Hair follicle dermal papilla cell (primary cell): ENCODE data around the genes TTC39B, SNAPC3 and CCDC171.

DNA sequence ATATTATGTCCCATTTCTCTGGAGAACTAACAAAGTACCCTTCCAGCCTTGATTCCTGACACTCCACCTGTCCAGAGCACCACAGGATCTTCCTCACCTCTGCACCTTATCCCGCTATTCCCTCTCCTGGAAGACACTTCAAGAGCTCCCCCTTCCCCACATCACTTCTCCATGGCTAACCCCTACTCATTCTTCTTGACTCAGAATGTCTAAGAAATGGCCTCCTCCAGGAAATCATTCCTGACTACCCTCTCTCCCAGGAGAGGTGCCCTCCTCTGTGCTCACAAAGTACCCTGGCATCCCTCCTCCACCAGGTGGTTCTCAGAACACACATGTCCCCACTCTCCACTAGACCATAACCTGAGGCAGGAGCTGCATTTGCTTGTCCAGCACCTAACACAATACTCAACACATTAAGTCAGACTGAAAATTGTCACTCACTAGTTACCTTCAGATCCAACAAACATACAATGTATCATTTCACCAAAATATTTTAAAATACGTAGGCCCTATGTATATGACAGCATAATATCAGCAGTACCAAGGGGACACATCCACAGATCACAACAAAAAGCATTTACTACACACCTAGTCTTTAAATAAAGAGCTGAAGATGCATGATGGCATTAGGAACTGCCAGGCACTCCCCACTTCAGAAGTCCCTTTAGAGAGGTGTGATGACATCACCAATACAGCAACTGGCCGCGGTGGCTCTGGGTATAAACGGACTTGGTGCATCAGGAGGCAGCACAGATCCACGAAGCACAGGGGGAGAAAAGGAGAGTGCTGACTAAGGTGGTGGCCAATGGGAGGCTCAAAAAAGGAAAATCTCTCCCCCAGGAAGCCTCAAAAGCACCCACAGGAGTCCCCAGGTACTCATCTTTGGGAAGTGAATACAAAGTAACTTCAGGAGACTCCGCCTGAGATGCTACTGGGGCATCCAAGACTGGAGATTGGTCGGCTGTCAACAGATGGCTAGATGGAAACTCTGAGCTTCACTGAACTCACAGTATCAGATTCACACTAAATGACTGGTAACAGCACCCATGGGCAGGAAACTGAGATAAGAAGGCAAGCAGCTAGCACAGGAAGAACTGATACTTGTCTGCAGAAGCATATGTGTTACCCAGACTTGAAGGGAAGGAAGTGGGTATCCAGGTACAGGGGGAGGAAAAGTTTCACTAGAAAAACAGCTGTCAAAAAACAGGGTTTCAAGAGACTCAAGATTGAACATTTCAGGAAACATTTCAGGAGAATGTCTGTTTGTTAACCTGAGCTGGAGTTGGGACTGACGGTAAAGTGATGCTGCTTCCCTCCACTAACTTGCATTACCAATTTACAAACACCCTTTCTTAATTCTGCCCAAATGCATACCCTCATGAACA lies 7.8 kb downstream of the TTC39B start:
- CAGE, long polyA plus RNA, result no peak

DNA sequence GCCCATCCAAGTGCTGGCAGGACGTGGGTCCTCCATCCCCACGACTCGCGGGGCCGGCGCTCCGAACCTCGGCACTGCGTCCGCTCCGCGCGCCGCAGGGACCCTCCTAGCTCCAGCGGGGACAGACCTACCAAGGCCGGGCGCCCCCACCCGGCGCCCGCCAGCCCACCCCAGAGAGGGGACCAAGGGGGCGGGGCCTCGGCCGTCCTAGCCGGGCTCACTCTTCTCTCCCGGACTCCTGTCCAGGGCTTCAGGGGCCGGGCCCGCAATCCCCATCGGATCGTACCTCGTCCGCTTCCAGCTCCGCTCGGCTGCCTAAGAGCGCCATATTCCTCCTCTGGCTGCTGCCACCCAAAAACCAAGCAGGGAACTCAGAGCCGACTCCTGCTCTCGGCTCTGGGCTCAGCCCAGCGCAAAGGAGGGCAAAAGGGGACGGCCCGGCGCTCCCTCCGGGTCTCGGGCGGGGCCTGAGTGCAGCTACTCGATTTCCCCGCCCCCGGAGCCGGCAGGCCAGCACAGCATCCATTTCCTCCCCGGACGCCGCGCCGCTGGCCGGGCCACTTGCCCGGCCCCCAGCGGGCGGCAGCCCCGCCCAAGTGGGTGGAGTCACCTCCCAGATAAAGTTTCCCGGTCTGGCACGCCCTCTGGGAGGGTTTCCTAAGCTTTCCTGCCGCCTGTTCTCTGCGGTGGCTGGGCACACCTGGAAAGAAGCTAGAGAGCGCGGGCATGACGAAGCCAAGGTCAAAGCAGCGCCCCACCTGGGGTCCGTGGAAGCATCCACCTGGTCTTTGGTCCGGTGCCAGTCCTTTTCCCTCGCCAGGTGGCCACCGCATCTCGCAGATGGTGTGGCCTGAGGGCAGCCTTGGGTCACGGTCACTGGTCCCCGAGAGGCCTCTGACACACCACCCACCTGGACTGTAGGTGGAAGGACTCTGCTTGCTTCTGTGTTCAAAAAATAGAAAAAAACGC lies at the start of gene TTC39B:
TSS of gene TTC39B (minus strand) at position 419 of the 969 bp plus-strand sequence.
- CAGE, long polyA plus RNA, result no peak

DNA sequence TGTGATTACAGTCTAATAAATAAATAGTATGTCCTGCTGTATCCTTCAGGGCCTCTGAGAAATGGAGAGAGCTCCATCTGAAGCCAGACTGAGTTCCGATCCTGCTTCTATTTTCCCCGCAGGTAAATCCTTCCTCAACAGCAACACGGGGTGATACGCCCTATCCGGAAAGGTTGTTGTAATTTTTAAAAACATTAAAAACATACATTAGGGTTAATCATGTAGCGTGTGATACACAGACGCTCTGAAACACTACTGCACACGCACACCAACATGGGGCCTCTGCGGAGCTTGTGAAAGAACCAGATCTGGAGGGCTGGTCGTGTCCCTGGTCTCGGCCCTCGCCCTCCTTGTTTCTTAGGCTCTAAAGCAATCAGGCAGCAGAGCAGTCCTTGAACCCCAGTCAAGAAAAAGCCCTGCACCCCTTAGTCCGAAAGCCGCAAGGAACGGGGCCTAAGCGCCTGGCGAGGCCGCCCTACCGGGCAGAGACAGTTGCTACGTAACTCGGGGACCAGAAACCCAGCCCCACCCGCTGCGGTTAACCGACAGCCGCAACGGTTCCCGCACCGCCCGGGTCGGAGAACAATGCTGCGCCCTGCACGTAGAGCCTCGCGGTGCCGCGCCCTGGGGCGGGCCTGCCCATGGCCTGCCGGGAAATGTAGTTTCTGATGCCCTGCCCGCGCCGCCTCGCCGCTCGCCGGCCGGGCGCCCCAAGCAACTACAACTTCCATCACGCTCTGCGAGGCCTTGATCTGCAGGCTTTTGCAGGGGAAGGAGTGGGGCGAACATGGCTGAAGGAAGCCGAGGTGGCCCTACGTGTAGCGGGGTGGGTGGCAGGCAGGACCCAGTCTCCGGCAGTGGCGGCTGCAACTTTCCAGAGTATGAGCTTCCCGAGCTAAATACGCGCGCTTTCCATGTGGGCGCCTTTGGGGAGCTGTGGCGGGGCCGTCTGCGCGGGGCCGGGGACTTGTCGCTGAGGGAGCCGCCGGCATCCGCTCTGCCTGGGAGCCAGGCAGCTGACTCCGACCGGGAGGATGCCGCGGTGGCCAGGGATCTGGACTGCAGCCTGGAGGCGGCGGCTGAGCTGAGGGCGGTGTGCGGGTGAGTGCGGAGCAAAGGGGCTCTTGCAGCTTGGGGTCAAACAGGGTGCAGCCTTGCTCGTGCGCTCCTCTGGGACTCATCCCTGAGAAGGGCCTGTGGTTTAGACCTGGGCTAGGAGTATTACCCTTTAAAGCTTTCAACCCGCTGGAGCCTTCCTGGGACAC lies at the start of gene SNAPC3:
TSS of gene SNAPC3 (plus strand) at position 784 of the 1,265 bp plus-strand sequence.
- CAGE, long polyA plus RNA, result no peak

DNA sequence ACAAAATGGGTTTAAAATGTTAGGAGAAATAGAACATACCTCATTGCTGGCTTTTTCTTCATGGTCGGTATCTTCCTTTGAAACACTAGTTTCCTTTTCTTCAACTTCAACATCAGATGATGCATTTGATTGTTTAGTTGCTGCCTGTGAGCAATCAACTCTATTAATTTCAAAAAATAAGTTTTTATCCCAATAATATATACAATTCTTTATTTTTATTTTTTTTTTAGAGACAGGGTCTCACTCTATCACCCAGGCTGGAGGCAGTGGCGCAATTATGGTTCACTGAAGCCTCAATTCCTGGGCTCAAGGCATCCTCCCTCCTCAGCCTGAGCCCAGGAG lies 24.0 kb downstream of the PSIP1 start:
- CAGE, long polyA plus RNA, result no peak

- CAGE, long polyA plus RNA, result no peak
Observed at GRCh38 chr9:15489849-15490194, 20.9 kb downstream of the PSIP1 start.

GRCh38 chr9:15552693-15553856 lies at the start of gene CCDC171:
CCDC171 (plus strand) TSS chr9:15553043.
- CAGE, long polyA plus RNA, result no peak

DNA sequence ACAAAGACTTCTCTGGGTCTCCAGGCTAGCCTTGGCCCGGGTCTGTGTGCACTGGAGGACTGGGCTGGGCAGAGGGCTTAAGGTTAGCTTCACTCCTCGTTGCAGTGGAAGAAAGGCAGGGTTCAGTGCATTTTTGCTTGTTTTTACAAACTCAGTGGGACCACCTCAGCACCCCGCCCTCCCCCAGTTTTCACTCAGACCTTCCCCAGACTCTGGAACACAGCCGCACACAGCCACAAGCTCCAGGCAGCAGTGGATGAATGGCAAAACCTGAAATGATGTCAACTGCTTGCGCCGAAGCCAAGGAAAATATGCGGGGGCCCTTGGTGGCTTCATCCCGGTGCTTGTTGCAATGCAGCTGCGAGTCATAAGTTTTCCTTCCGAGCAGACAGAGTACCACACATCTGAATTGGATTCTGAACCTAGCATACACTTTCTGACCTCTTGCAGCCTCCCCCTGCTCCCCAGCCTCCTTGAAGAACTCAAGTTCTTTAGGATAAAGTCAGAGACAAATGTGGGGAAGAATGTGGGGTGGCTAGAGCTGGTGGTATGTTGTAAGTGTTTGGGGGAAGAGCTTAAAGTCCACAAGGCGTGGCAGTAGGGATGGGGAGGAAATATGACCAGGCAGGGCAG lies 586.1 kb downstream of the CCDC171 start:
- CAGE, long polyA plus RNA, result no peak

DNA sequence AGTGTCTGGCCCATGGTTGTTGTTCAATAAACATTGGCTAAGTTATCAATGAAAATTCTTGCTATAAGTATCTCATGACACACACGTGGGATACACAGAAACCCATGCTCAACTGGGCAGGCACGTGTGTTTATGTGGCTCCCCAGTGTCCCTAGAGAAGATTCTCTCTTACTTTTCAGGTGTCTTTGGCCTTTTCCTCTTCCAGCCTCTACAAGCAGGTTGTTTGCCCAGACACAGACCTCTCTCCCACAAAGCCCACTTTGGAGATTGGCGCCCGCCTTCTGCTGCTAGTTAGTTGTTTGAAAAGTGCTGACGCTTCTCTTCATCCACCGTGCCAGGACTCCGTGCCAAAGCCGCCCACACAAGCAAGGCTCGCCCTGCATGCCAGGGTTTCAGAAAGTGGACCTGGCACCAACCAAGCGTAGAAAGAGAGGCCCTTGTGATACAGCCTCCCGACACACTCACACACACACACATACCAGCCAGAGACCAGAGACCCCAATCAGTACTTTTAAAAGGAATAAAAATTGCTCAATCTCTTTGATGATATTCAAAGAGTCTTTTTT lies 594.3 kb downstream of the BNC2 start:
- CAGE, long polyA plus RNA, result no peak

DNA sequence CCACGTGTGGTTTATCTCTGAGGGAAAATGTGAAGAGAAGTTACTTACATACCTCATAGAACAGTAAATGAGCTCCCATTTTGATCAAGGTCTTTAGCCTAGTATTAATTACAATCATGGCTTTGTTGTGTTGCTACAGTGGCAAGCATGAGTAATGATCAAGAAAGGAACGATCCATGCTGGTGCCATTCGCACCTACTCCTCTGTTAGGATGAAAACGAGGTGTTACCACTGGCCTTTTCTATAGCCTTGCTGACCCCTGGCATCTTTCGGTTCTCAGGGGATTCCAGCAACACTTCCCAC lies 456.8 kb downstream of the BNC2 start:
- CAGE, long polyA plus RNA, result no peak

DNA sequence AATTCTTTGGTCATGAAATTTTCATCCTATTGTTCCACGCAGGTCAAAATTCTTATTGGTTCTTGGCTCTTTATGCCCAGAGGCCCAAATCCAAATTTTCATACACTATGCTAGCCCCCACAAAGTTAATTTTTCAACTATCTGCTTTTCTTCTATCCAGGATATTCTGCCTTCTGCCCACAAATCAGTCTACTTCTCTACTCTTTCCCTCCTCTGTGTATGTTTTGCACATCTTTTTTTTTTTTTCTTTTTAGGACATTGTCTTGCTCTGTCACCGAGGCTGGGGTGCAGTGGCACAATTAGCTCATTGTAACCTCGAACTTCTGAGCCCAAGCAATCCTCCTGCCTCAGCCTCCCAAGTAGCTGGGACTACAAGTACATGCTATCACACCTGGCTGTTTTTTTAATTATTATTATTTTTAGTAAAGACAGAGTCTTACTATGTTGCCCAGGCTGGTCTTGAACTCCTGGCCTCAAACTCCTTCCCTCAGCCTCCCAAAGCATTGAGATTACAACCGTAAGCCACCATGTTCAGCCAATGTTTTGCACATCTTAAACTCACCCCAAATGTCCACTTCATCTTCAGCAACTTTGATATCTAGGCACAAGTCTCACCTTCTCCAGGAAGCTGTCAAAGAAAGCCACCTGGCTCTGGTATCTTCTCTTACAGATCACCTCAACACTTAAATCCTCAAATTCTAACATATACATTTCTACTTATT lies 361.7 kb downstream of the BNC2 start:
- CAGE, long polyA plus RNA, result no peak

DNA sequence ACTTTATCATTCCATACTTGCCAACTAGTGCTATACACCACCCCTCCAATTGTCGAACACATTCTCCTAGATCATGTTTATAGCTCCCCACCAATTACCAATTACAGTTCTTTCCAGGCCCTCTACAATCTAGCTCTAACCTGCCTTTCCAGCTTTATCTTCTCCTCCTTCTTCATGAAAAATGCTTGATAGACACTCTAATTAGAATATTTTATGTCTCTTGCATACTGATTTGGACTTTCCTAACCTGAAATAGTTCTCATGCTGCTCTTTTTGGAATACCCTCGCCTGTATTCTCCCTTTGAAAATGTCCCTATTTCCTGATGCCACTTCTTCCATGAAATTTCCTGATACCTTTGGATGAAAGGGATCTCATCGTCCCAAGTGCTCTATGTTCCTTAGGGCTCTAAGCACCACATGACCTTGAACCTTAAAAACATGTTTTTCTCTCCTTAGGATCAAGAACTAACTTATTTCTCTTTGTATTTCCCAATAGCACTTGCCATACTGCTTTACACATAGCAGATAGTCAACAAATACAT lies 174.3 kb downstream of the BNC2 start:
- CAGE, long polyA plus RNA, result no peak

DNA sequence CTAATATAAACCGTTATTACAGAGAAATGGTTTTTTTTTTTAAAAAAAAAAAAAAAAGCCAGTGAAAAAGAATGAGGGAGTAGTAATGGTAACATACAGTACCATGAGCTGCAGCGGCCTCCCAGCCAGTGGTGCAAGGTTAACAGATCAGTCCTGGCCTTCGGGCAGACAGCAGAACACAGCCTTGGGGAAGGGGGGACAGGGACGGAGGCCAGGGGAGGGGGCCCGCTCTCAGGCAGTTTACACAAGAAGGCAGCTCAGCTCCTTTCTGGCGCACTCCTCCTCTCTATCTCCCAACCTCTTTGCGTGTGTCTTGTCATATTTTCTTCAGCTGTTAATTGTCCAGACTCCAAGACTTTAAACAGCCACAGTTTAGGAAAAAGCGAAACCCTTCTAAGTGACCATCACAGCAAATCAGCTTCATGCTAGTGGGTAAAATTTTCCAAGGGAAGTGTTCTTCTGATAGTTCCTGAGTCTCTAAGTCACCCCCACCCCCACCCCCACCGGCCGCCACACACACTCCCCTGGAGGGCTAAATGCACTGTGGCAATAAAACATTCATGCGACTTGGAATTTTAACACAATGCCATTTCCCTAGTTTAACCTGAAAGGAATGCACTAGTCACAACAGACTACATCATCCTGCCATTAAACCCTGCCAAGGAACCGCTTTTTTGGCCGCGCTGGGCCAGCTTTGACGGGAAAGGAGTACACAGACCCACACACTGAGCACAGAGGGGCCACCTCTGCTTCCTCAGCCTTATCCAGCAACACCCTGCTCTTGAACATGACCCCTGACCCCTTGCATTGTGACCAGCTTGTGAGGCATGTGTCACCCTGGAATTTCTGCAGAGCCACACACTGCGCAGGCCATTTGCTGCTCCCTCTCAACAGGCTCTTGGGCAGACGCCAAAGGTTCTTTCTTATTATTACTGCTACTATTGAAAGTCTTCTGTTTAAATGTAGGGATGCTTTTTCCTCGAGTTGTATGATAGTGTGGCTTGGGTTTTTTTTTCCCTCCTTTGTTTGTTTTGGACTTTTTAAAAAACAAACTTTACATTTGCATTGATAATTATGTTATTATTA lies 165.5 kb downstream of the BNC2 start:
- CAGE, long polyA plus RNA, result no peak

DNA sequence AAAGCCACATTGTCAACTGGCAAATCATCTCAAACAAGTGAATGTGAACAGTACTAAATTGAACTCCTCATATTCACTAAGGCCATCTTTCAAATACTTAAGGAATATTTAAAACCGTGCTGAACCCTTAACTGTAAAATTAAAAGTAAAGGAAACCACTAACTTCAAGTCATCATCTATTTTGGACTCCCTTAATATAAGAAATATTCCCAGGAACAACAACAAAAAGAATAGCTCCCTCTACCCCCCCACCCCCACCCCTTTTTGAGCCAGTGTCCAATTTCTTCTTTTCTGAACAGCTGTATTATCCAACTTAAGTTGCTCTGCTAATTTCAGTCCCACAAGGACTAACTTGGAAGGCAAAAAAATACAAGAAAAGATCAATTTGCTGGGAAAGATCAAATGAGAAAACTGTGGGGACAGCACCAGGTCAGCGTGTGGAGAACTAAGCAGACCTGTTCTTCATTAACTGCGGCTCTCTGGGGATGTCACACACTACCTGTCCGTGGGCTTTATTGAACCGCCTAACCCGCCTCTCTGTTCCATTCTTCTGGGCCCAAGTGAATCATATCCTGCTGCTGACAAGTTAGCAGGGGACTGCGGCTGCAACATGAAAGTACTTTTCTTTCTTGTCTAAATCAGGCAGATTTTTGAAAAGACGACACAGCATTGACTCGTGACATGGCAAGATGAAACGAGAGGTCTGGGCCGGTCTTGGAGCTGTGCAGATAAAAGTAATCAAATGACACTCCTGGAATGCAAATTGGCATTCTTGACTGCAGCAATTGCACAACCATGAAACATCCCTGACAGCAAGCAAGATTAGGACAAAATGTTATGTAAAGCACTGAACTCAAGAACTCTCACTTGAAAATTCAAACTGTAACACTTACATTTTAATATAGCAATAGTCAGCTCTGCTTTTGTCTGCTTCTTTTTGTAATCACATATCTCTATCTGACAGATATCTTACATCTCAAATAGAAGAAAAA lies 2.7 kb downstream of the BNC2 start:
- CAGE, long polyA plus RNA, result no peak

GRCh38 chr9:17017883-17019158 lies 116.5 kb upstream of the CNTLN start:
- CAGE, long polyA plus RNA, result no peak

- CAGE, long polyA plus RNA, result no peak
Observed at GRCh38 chr9:17268926-17269343, 134.1 kb downstream of the CNTLN start.

DNA sequence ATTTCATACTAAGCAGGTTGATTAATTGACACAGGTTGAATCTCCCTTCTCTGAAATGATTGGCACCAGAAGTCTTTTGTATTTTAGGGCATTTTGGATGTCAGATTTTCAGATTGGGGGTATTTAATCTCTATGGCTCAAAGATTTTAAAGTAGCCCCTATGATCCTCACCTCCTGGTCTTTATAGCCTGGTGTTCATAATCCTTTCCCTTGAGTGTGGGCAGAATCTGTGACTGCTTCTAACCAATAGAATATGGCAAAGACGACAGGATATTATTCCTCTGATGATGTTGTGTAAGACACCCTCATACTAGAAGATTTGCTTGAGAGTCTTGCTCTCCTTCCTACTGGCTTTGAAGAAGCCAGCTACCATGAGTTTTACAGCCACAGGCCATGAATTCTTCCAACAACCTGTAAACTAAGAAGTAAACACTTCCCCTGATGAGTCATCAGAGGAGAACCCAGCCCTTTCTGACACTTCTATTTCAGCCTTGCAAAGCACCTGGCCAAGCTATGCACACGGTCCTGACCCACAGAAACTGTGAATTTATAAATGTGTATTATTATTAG lies 288.9 kb upstream of the ADAMTSL1 start:
- CAGE, long polyA plus RNA, result no peak

DNA sequence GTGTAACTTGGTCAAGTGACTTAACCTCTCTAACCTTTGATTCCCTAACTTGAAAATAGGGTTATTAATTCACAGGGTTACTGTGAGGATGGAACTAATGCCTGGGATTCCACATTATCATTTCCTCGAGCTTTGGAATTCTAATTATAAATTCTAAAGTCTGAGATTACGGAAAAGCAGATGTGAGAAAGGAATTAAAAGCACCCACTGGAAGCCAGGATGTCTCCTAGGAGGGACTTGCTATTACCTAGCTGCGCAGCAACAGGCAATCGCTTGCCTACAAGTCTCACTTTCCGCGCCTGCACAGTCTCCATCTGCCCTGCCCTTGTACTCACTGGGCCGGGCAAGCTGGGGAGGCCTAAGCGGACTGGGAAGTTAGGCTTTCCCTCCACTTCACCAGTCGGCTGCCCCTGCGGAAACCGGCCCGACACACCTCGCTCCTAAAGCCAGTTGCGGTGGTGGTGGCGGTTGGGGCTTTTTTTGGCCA lies 501 bp upstream of the RRAGA start:
- CAGE, long polyA plus RNA, result no peak

DNA sequence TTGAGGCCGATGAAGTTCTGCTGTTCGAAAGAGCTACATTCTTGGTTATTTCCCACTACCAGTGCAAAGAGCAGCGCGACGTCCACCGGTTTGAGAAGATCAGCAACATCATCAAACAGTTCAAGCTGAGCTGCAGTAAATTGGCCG lies 898 bp downstream of the RRAGA start:
- CAGE, long polyA plus RNA, result no peak

DNA sequence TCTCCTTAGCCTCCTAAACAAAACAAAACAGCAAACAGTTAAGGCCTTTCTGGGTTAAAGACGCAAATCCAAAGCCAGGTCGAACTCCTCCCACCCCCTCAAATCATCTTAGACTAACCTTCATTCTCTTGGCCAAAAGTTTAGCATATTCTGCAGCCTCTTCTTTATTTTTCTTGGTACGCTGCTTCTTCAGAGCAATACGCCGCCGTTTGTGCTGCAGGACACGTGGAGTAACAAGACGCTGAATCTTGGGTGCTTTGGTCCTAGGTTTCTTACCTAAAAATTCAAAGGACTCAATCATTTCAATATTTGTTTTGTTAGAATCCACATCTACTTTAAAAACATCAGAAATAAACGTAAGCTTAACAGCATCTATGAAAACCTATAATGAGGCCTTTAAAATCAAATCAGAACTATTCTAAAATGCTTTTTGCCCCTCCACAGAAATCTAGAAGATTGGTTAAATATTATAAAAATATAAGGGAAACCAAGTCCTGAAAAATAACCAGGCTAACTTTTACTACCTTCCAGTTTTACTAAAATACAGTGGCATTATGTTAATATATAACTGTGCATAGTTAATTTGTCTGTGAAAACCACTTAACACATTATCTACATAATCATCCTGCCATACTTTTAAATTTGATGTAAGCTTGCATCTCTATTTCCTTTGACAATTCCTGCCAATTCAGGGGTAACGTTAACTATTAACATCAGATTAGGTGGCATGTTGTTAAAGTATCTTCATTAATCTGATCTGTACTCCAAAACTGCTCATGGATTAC lies 3.5 kb downstream of the RPS6 start:
- CAGE, long polyA plus RNA, result no peak

DNA sequence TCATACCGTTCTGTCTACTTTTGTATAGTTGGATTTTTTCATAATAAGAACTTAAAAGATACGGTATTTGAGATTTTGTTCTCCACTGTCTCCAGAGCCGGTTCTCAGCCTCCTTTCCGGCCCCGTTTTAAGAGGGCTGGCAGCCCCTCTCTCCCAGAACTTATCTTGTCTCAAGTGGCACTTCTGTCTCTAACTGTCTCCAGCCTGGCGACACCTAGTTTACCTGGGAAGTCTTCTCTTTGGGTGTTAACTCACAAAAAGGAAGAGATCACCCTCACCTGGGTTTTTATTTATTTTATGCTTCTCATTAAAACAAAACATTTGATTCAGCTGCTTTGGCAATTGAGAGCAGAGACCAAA lies 48.2 kb downstream of the ACER2 start:
- CAGE, long polyA plus RNA, result no peak